ENCODE results near the genes PRAMEF13 and LRRC38.

GRCh38 chr1:13201130-13201831, at the start of gene PRAMEF13:
PRAMEF13 (minus strand) TSS chr1:13201409.
- PRO-cap = no peak

DNA sequence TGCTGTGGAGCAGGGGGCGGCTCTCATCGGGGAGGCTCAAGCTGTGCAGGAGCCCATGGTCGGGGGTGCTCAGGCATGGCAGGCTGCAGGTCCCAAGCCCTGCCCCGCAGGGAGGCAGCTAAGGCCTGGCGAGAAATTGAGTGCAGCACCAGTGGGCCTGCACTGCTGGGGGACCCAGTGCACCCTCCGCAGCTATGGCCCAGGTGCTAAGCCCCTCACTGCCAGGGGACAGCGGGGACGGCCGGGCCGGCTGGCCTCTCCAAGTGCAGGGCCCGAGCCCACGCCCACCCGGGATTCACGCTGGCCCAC, 23.6 kb downstream of the PRAMEF20 start:
- PRO-cap = no peak

DNA sequence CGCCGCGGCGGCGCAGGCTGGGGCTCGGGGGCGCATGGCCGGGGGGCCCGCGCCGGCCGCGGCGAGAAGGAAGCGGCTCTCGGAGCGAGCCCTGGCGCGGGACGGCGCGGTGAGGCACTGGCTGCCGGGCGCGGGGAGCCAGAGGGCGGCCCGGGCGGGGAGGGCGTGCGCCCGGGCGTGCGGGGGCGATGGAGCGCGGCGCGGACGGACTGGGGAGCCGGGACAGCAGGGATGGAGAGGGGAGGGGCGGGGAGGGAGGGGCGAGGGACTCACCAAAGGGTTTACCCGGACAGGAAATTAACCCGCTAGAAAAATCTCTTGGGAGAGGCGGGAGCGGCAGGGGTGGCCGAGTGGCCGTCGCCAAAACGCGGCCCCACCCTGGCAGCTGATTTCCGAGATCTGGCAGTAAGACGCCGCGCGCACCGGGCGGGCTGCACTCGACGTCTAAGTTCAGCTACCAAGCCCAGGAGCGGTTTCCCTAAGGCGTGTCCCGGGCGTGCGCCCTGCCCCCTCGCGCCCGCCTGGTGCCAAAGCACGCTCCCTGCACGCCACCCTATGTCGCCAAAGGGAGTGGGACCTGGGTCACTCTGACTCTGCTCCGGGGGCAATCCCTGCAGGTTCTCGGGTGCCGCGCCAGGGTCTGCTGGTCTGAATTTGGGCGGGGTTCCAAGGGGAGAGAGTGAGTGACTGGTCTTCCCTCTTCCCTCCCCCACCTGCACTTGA, at the start of gene LRRC38:
Gene LRRC38 (minus strand): TSS at position 446 of the 723 bp plus-strand sequence.
- PRO-cap = no peak

DNA sequence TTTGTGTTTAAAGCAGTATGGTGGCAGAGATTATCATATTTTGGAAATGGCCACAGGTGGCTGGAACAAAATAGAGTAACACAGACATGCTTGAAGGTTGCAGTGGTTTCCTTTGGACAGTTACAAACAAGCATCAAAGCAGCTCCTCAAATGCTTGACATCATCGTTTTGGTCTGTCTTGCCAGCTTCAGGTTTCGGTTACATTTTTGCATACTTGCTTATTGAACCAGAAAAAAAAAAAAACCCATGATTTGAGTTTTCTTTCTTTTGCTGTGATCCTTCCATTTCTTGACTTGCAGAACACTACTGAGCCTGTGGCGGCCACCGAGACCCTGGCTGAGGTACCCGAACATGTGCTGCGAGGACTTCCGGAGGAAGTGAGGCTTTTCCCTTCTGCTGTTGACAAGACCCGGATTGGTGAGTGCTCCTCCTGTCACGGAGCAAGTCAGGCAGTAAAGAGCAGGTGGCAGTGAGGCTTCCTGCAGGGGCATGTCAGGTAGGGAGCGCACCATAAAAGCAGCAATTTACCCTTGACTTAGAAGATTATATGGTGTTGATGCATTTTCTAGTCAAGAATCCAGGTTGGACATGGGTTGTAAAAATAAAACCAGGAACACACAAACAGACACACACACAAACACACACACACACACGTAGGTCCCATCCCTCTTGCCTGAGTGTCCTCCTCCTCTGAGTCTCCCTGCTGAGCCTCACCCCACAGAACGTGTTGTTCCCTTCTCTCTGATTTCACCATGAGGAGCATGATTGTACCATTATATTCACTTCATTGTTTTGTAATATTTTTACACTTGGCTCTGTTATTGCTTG, 30.9 kb downstream of the PRDM2 start:
- PRO-cap = unidirectional peak, plus-strand start at position 455 of the sequence

GRCh38 chr1:13748620-13749513, 48.9 kb downstream of the PRDM2 start:
- PRO-cap = bidirectional peak, plus-strand start at chr1:13749423, minus-strand start at chr1:13749260

- PRO-cap = no peak
Observed at GRCh38 chr1:13753327-13754532, 53.7 kb downstream of the PRDM2 start.

DNA sequence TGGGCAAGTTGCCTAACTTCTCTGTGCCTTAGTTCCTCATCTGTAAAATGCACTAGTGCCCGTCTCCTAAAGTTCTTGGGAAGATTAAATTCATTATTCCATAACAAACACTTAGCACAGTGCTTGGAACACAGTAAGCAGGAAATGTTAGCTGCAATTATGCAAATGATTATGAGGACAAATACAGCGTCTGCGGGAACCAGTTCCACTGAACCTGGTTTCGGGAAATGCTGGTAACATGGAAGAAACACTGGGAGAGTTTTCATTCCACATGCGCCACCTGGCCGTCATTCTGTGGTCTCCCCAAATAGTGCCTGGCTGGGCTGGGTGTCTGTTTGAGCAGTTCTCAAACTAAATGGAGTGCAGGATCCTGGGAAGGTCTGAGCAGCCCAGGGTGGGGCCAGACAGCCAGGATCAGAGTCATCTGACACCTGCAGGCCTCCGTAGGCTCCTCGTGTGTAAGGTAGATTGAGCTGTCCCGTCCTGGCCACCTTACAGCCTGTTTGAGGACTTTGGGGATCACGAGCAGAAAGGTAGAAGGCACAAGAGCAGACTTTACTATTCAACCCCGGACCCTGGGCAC, 101.7 kb downstream of the PRDM2 start:
- PRO-cap = no peak

DNA sequence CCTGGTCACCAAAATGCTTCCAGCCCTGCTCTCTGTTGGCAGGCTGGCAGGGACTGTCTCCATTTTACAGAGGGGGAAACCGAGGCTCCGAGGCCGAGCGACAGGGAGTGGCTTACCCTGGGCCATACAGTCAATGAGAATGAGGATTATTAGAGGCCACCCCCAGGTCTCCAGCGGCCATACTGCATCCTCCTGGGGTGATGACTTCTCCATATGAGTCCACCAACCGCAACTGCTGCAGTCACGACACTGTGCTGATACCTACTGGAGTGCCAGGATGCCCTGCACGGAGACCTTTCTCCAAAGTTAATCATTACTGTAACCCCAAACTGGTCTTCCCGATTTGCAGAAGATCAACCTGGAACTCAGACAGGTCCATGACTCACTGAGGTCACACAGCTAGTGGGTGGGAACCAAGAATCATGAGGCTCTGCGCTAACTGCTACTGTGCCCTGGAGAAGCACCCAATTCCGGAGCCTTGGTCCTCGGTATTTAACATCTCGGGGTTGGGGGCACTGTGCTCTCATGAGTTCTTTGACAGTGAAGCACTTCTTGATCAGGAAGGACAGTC, 112.9 kb downstream of the PRDM2 start:
- PRO-cap = no peak

GRCh38 chr1:13927311-13927906, 227.4 kb downstream of the PRDM2 start:
- PRO-cap = no peak

GRCh38 chr1:14304143-14305034, 294.1 kb upstream of the KAZN start:
- PRO-cap = no peak

DNA sequence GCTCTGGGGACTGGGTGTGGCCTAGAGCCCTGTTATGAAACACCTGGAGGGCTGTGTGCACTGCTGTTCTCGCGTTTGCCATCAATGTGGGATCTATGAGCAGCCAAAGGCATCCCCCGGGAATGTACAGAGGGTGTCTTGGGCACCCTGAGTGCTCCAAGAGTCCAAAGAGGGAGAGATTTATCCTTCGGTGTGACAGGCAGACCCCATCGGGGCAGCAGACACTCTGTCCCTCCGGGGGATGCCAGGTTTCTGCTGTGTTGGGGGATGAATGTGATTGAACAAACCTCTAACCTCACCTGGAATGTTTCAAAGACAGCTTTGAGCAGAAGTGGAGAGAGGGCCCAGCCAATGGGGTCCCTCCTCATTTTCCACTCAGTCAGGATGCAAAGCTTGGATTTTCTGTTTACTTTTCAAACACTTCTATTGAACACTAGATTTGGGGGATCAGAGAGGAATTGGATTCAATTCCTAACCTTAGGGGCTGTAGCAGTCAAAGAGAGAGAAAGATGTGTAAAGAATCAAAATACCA, 264.7 kb downstream of the KAZN start:
- PRO-cap = no peak

- PRO-cap = no peak
Observed at GRCh38 chr1:14930187-14931118, 223.1 kb upstream of the TMEM51 start.

- PRO-cap = no peak
Observed at GRCh38 chr1:14946639-14947539, 206.7 kb upstream of the TMEM51 start.

DNA sequence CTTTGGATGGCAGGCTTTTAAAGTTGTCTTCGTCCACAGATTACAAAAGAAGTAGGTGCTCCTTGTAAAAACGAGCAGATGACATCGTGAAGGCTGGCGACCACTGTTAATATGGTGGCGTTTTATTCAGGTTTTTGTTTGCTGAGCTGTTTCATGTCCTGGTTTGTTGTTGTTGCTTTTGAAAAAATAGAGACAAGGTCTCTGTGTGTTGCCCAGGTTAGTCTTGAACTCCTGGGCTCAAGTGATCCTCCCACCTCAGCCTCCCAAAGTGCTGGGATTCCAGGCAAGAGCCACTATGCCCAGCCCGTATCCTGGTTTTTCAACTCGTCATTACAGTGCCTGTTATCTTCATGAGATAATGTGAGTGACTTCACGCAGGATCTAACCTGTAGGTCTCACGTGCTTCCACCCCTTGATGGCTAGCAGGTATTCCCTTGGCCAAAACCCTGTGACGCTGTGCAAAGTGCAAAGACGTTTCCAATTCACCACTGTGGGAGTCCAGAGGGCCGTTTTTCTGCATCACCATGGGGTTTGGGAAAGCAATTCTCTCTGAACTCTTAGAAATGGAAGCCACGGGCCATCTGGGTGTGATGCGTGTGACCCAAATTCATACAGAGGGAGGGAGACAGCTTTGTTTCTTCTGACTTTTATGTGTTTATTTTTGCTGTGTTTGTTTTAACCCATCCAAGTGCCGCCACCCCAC, 4.4 kb downstream of the TMEM51 start:
- PRO-cap = no peak

DNA sequence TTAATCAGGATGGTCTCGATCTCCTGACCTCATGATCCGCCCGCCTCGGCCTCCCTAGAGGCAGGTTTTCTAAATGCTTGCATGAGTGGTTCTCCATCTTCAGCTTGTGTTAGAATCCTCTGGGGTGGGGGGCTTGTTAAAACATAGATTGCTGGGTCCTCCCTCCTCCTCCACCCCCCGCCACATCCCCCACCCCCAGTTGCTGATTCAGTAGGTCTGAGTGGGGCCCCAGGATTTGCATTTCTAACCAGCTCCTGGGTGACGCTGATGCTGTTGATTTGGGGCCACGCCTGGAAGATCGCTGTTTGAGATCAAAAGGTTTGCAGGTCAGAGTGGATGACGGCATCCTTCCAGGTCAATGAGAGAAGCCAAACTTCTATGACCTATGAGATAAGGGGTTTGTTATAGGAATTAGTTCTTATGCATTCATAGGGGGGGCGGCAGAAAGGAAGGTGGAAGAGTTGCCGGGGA, 17.4 kb downstream of the TMEM51 start:
- PRO-cap = no peak

- PRO-cap = no peak
Observed at GRCh38 chr1:15214311-15215697, 32.2 kb upstream of the FHAD1 start.

DNA sequence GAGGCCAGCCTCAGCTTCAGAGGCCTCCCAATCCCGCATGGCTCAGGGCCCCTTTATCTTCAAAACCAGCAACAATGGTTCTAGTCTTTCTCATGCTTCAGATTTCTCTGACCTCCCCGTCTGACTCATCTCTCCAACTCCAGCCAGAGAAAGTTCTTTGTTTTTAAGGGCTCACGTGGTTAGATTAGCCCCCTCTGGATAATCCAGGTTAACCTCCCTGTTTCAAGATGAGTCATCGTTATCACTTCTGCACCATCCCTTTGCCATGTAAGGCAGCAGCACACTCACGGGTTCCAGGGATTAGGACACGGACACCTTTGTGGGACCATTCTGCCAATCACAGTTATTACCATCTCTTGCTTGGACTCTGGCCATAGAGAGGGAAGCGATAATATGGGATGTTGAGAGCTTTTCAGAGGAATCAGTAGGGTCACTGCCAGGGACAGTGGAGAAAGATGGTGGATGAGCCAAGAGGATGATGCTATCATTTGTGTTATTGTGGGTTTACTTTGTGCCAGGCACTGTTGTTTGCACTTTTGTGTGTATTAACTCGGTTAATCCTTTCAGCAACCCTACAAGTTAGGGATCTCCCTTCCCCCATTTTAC, 13.7 kb downstream of the FHAD1 start:
- PRO-cap = no peak

DNA sequence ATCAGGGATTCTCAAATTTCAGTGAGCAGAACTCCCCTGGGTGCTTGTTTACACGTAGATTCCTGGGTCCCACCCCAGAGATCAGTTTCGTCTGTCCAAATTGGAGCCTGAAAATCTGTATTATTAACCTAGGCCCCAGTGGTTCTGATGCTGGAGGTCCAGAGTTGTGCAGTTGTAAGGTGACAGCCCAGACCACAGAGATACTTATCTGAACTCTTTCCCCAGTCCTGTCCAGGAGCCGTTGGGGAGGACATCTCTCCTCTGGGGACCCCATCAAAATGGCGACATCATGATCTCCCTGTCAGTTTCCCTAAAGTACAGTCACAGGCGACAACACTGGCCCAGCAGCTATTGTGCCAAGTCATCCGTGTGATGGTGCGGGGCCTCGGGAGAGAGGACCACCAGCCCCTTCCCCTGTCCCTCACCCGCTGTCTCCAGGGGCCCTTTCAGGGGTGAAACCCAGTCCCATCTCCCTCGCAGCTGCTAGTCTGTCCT, 779 bp upstream of the EFHD2 start:
- PRO-cap = no peak

DNA sequence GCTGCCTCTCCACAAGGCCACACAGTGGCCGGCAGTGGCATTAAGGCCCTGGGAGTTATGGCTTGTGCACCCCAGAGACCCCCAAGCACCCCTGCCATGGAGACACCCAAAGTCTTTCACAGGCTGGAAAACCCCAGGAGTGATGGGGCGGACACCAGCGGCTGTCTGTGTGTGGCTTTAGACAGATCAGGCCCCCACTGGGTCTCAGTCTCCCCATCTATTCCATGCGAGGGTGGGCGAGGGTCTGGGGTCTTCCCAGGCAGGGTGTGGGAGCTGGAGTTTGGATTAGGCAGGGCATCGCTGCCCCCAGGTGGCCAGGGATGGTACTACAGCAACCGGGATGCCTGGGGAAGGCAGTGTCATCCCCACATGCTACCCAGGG, 7.2 kb upstream of the CTRC start:
- PRO-cap = no peak

GRCh38 chr1:15632982-15633776, 15.9 kb downstream of the DDI2 start:
- PRO-cap = no peak